Cytotoxic T cell (primary cell): Measurements from ENCODE around the gene ZNF519.

GRCh38 chr18:13175933-13176379 lies 42.6 kb upstream of the LDLRAD4 start:
- PRO-cap, 2 experiments, result no peak in any of the 2 experiments

DNA sequence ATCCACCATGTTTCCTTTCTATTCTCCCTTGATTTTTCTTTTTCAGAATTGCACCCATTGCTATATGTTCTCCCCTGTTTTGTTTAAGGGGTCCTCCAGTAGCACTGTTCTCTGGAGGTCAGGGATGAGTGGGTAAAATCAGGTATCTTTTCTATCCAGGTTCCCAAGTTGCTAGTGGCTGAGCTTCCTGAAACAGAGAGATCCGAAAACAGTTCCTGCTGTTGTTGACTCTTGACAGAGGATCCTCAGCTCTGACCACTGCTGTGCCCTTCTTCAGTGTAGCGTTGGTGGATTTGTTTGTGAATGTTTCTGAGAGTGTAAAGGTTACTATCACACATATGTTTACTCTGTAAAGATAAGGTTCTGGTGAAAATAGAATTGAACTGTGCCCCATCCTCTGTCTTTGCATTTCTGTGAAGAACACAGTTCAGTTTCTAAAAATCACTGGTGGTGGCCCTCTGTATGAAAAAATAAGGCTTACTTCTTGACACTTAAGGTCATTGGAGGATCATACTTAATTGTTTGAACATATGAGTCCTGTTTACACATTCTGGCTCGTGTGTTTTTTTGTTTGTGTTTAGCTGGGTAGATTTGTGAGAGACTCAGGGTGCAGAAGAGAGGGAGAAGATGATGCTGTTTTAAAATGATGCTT lies 119.8 kb downstream of the LDLRAD4 start:
- PRO-cap, 2 experiments, result no peak in any of the 2 experiments

GRCh38 chr18:13438680-13439110 lies 220.1 kb downstream of the LDLRAD4 start:
- PRO-cap, 2 experiments, result no peak in any of the 2 experiments

DNA sequence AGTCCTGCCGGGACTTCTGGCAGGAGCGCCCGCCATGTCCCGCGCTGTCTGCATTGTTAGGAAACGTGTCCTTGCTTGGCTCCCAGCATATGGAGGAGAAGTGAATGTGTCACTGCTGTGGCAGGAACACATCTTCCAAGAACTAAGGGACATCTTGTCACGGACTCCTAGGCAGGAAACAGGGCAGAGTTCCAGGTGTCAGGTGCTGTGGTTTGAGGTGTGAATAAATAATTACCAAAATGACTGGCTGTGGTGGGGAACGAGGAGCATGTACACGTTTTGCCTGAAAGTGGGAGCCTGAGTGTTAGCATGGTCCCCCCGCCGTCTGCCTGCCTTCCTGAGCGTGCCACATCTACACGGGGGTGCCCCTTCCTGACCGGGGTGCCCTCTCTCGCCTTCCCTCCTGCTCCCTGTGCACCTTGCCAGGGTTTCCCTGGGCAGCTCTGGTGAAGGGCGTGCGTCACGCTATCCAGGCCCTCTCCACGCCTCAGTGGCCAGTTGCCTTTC lies 237.5 kb downstream of the LDLRAD4 start:
- PRO-cap, 2 experiments, result no peak in any of the 2 experiments

GRCh38 chr18:13501244-13501710 lies 225.1 kb downstream of the FAM210A start:
- PRO-cap, 2 experiments, result no peak in any of the 2 experiments

DNA sequence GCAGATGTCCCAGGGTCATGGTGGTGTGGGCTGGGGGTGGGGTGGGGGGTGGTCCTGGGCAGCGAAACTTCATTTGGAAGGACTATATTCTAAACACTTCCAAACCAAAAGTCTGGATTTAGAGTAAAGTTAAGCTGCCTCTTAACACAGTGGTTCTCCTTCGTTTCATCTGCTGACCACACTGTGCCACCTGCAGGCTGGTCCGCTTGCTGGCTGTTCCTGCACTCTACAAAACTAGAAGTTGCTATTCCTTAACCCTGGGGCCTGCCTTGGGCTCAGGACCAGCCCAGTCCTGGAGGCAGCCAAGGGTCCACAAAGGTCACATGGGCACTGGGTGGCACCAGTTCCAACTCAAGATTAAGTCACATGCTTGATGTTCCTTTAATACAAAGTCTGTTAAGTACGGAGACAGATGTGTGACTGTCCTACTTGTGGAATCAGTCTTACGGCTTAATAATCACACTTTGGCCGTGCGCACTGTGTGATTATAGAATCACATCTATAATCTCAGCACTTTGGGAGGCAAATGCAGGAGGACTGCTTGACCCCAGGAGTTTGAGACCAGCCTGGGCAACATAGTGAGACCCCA lies 195.4 kb downstream of the FAM210A start:
- PRO-cap, 2 experiments, result no peak in any of the 2 experiments

DNA sequence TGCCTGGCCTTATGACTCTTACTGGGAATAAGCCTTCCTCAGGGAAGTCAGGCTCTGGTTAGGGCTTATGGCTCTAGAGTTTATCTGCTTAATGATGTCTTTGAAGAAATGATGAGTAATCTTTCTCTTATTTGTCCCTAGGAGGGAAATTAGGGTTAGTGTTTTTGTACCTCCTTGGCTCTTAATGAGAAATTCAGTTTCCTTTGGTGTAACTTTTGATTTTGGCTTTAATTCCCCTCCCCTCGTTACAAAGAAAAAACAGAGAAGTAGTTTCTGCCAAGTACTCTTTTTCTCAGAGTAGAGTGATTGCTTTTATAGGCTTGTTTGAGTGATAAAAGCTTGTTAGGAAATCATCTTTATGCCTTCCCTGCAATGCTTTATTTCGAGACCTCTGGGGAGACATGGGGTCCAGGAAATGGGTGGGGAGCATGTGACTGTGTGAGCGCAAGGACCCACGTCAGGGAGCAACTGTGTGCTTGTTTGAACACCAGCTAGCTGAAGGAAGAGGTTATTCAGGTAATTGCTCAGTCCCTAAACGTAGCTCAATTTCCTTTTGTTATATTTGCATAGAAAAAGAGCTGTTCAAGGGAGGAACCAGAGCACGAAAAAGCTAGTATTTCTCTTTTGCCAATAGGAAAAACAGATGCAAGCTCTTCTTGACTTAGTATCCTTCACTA lies 187.4 kb downstream of the FAM210A start:
- PRO-cap, 2 experiments, result peak in 1 of 2 experiments; most common plus-strand start position 511 of the sequence (in 1); most common minus-strand start position 393 of the sequence (in 1)

DNA sequence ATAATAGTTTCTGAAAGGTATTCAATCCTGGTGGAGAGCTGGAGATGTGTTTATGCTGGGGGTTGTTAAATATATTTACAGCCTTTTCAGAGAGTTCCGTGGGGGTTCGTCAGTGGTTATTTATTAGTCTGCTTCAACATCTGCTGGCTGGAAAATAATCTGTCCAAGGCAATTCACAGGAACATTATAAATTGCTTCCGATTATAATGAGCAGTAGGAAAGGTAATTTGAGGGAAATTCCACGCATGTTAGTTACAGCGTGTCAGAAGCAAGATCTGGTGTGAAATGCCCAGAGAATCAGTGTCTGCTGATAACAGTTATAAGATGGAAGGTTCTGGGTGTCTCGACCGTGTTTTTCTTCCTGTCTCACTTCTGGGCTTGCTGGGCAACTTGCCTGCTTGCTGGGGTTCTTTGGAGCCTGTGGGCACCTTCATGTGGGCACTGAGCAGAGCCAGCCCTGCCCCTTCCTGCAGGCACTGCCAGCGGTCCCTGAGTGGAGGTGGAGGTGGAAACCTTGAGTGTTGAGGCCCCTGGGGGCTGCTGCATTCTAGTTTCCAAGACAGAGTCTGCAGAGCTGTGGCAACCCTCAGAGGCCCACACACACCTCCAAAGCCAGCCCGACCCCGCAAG lies 185.8 kb downstream of the FAM210A start:
- PRO-cap, 2 experiments, result peak in 2 of 2 experiments; most common plus-strand start position 562 of the sequence (in 2); most common minus-strand start position 363 of the sequence (in 1)

DNA sequence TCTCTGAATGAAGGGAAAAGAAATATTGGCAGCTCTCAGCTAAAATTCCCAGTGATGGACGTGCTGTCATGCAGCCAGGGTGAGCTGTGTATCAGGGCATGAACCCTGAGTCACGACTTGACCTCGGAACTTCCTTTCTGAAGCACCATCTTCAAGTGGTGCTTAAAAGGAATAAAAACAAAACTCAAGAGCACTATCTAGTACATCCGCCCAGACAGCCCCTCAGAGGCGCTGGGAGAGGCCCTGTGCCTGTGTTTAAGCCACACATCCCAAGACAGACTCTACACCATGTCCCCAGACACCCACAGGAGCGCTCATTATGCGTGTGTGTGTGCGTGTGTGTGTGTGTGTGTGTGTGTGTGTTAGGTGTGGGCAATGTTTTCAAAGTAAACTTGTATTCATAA lies 117.2 kb downstream of the FAM210A start:
- PRO-cap, 2 experiments, result peak in 2 of 2 experiments; most common plus-strand start position 200 of the sequence (in 2); most common minus-strand start position 173 of the sequence (in 2)

DNA sequence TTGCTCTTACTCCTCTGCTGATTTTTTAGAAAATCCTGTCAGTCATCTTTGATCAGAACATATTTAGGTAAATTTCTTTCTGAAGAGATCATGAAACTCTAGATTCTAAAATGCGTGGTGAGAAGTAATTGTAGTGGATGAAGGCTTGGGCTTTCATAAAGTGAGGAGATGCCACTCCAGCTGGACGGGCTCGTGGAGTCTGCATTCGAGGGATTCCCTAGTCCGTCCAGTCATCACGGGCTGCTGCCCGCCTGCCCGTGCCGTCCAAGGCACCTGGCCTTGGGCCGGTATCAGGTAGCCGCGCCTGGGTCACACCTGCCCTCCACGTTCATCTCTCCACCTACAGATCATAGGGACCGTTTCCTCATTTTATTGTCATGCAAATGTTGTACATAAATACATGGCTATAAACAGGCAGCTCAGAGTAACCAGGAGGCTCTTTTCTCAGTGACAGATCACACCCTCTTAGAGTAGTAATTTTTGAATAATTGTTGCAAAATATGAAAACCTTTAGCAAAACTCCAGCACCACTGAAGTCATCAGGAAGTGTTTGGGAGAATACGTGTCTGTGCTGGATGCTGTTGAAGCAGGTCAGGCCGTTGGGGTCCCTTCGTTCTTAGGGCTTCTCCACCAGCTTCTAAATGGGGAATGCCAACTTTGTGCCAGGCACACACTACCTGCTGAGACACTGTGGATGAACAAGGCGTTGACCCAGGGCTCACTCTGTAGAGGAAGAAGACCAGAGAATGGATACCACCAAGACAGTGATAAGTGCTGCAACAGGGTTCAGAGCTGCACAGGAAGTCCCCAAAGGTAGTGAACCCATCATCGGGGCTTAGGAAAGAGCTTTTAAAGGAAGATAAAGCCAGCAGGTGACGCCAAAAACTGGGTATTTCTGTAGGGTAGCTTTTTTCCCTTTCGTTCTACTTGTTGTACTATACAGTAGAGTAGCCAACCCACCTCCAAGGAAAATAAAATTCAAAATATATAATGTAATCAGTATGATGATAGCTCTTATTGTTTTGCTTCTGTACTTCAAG lies 112.5 kb downstream of the FAM210A start:
- PRO-cap, 2 experiments, result no peak in any of the 2 experiments

DNA sequence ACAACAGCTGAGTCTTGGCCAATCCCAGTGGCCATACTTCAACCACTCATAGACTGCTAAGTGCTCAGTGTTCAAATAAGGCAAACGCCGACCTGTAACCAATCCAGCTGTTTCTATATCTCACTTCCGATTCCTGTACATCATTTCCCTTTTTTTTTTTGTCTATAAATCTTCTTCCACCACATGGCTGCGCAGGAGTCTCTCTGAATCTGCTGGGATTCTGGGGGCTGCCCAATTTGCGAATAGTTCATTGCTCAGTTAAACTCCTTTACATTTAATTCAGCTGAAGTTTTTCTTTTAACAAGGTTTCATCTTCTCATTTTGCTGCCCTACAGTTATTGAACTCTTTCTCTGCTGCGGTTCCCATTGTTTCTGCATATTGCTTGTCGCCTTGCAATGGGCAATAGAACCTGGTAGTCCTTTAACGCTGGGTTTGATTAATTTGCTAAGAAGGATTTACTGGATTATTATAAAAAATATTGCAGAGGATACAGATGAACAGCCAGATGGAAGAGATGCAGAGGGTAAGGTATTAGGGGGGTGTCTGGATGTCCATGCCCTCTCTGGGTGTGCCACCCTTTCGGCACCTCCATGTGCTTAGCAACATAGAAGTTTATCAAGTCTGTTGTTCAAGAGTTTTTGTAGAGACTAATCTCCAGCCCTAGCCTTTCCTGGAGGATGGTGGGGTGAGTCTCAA lies 18.5 kb downstream of the FAM210A start:
- PRO-cap, 2 experiments, result no peak in any of the 2 experiments

DNA sequence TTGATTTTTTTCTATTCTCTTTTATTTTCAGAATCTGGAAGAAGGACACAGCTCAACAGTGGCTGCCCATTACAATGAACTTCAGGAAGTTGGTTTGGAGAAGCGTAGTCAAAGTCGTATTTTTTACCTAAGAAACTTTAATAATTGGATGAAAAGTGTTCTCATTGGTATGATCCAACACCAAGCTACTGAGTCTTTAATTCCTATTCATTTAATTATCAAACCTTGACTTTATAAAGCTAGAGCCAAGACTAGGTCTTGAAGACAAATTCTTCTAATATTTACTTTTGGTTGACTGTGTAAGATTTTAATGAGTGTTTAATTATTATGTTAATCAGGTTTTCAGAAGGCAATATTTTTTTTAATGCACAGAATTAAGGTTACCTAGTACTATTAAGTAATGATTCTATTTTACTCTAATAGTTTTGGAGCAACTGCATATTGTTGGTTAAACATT lies 8.0 kb downstream of the RNMT start:
- PRO-cap, 2 experiments, result no peak in any of the 2 experiments

DNA sequence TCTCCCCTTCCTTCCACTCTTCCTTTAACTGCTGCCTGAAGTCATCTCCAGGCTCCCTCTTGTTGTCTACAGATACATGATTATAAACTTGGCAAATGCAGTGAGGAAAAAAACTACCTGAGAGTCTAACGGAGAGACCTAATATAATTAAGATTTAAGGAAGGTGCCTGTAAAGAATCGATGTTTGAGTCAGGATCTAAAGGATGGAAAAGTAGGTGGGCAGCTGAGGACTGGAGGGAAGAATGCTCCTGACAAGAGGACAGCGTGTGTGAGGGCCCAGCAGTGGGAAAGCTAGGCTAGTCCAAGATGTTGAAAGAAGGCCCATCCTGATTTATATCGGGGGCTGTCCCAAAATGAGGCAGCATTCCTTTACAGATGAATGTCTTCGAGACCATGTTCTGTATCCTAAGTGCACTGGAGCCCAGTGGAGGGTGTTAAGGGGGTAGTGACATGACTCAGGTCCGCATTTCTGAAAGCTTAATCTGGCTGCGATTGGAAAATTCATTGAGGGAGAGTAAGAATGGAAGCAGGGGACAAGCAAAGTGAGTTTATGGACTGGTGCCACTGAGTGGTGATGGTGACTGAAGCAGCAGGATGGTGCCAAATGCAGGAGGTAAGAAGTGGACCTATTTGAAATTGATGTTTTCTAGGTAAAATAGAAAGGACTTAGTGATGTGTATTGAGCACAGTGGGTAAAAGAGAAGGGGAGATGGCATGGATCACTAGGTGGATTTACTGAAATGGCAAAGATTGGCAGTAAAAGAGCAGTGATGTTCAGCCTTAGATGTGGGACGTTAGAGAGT lies 18.5 kb downstream of the RNMT start:
- PRO-cap, 2 experiments, result peak in 1 of 2 experiments; most common plus-strand start position 195 of the sequence (in 1)

DNA sequence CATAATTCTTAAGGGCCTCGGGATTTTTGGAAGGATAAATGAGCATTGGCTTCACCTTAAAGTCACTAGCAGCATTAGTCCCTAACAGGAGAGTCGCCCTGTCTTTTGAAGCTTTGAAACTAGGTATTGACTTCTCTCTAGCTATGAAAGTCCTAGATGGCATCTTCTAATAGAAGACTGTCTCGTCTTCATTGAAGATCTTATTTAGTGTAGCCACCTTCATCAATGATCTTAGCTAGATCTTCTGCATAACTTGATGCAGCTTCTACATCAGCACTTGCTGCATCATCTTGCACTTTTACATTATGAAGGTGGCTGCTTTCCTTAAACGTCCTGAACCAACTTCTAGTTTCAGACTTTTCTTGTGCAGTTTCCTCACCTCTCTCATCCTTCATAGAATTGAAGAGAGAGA lies 31.7 kb downstream of the RNMT start:
- PRO-cap, 2 experiments, result no peak in any of the 2 experiments

- PRO-cap, 2 experiments, result peak in 2 of 2 experiments; most common plus-strand start chr18:14132573 (in 2); most common minus-strand start chr18:14132429 (in 2)
Measured at GRCh38 chr18:14131711-14132940, at the start of gene ZNF519. Gene ZNF519 (minus strand): TSS chr18:14132435.

DNA sequence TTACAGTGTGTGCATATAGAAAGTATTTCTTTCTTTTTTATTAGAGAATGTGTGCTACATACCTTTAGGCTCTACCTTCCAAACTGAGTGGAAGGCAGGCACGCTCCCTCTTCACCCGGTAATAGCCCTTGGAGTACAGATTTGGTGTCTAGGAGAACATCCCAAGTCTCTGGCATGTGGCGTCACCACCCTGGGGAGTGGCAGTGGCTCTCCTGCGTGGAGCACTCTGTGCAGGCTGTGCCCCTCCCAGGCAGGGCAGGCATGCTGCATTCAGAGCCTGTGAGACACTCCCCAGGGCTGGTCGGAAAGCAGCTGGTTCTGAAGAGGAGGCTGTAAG lies 193.2 kb downstream of the ANKRD30B start:
- PRO-cap, 2 experiments, result no peak in any of the 2 experiments

DNA sequence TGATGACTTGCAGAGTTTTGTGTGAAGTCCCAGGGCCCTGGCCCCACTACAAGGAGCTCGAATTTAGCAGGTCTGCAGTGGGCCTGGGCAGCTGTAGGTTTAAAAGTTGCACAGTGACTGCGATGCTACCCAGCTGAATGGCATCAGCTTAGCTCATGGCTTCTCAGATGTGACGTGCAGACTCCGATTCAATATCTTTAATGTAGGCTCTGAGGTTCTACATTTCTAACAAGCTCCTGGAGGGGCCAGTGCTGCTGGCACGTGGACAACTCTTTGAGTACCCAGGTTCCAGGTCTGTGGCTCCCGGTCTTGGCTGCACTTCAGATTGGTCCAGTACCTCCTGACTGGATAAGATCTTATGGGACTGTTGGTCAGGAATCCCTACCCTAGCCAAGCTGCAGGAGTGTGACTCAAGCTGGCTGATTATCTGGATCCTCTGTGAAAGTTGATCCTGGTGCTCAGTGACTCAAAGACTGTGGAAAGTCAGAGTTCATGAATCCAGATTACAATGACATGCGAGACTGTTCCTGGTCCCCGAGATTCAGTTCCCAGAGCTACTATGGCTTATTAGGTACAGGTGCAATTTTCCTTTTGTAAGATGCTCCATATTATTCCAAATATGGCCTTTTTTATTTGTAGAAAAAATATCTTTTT lies 222.1 kb downstream of the ANKRD30B start:
- PRO-cap, 2 experiments, result no peak in any of the 2 experiments

GRCh38 chr18:15197436-15198060 lies 449.6 kb downstream of the ANKRD30B start:
- PRO-cap, 2 experiments, result no peak in any of the 2 experiments

GRCh38 chr18:21108409-21109549 lies 2.8 kb downstream of the ROCK1 start:
- PRO-cap, 2 experiments, result no peak in any of the 2 experiments

DNA sequence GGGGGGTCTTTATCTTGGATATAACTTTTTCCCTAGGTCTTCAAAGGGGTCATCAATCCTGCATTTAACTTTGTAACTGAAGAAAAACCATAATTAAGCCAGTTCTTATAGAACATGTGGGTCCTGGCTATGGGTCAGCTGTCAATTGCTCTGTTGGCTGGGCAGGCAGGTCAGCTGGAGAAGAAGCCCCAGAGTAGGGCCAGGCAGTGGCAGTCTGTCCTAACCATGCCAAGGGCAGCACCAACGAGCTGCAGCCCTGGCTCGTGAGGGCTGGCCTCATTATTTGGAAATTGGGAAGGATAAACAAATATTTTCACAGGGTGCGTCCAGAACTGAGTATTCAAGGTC lies 87.9 kb downstream of the GREB1L start:
- PRO-cap, 2 experiments, result no peak in any of the 2 experiments